Measurements from ENCODE around the genes HAPLN4 and GATAD2A.

- RAMPAGE, long total RNA, result no peak
- RRBS, 2 experiments, result no CpG with 5 or more reads among the region's 23 CpGs
CAGE:
- cytosol, long polyA minus RNA, result no peak
- cytosol, long polyA plus RNA, result no peak
- long polyA plus RNA, result no peak
- nucleolus, long total RNA, result no peak
- nucleus, long polyA plus RNA, result no peak
- nucleus, long total RNA, result no peak
These were observed 18.7 kb downstream of the UPF1 start for GRCh38 chr19:18850396-18850986.

DNA sequence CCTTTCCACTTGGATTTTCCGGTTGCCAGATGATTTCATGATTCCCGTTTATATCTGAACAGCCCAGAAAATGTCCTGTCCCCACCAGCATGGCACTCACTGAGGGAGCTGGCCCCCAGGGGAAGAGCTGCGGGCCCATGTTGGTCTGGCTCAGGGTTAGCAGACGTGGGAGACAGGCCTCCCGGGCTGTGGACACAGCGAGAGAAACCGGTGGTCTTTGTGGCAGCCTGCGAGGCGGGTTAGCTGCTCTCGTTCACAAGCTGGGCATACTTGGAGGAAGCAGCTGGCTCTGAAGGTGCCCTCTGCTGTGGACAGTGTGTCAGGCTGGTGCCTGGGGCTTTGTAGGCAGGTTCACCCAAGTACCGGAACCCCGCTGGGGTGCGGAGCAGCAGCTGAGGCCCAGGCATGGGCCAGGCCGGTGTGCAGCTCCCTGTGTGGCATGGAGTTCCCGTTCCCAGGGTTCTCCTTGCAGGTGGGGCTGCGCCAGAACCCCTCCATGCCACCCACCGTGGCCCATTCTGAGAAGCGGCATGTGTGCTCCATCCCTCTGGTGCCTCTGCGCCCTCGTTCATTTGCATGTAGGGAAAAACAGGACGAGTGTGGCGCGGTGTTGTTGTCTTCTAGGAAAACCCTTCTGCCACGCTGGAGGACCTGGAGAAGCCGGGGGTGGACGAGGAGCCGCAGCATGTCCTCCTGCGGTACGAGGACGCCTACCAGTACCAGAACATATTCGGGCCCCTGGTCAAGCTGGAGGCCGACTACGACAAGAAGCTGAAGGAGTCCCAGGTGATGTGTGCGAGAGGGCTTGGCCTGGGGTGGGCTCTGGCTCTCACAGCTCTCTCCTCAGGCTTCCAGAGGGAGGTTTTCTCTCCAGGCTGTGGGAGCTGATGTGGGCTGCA lies 20.0 kb downstream of the UPF1 start:
- RAMPAGE, long total RNA, result no peak
- RRBS, 2 experiments, result 97 to over 99% methylated on average over 4 of the region's 34 CpGs
CAGE:
- cytosol, long polyA minus RNA, result no peak
- cytosol, long polyA plus RNA, result no peak
- long polyA plus RNA, result no peak
- nucleolus, long total RNA, result no peak
- nucleus, long polyA plus RNA, result no peak
- nucleus, long total RNA, result no peak

DNA sequence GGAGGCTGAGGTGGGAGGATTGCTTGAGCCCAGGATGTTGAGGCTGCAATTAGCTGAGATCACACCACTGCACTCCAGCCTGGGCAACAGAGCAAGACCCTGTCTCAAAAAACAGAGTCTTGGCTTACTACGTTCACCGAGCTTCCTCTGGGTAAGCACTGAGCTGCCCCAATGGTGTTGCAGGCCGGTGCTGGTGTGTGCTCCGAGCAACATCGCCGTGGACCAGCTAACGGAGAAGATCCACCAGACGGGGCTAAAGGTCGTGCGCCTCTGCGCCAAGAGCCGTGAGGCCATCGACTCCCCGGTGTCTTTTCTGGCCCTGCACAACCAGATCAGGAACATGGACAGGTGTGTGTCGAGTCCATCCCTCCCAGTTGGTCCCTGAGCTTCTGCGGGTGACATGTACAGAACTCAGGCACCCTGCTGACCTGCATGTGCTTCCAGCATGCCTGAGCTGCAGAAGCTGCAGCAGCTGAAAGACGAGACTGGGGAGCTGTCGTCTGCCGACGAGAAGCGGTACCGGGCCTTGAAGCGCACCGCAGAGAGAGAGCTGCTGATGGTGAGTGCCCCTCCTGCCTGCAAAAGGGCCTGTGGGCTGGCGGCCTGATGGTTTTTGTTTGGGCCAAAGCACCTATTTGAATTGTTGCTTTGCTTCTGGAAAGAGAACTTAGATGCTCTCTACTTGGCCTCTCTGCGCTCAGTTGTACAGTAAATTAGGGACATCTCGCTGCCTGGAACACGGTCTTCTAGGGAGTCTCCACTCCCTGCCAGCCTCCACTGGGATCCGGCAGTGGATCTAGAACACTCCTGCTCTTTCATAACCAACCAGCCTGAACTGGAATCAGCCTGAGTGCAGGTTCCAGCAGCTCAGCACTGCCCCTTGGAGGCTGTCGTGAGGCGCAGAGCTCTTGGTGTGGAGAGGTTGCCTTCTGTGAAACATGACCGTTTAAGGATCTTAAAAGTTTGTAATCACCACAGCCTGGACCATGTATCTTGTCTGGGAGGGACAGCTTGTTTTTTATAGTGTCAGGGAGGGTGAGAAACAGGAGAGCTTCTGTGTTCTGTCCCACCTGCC lies 24.3 kb downstream of the UPF1 start:
- RAMPAGE, long total RNA, result no peak
- RRBS, 2 experiments, result 100% methylated on average over 4 of the region's 32 CpGs; no CpG with 5 or more reads in 1 of the 2 experiments
CAGE:
- cytosol, long polyA minus RNA, result no peak
- cytosol, long polyA plus RNA, result no peak
- long polyA plus RNA, result no peak
- nucleolus, long total RNA, result no peak
- nucleus, long polyA plus RNA, result no peak
- nucleus, long total RNA, result no peak

- RAMPAGE, long total RNA, result no peak
- RRBS, 2 experiments, result 53 to 95% methylated on average over 2 of the region's 14 CpGs
CAGE:
- cytosol, long polyA minus RNA, result no peak
- cytosol, long polyA plus RNA, result no peak
- long polyA plus RNA, result no peak
- nucleolus, long total RNA, result no peak
- nucleus, long polyA plus RNA, result no peak
- nucleus, long total RNA, result no peak
These were observed 9.6 kb upstream of the CERS1 start for GRCh38 chr19:18905519-18905909.

GRCh38 chr19:18966355-18966633 lies 25.3 kb upstream of the HOMER3 start:
- RAMPAGE, long total RNA, result no peak
- RRBS, 2 experiments, result no CpG with 5 or more reads among the region's 3 CpGs
CAGE:
- cytosol, long polyA minus RNA, result no peak
- cytosol, long polyA plus RNA, result no peak
- long polyA plus RNA, result no peak
- nucleolus, long total RNA, result no peak
- nucleus, long polyA plus RNA, result no peak
- nucleus, long total RNA, result no peak

DNA sequence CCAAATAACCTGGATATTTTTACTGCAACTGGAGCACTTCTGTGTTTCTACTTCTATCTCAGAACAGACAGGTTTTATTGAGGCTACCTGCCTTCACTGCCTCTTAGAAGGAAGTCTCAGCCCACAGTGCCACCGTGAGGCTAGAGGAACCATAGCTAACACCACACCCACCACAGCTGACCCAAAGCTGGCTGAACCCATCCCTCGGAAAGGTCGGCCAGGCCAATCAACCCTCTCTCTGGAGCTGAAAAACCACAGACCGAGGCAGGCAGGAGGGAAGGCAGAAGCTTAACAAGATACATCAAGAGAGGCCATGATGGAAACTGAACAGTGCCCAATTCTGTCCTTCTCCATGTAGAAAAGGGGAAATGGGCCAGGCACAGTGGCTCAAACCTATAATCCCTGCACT lies 6.7 kb downstream of the SUGP2 start:
- RAMPAGE, long total RNA, result no peak
- RRBS, 2 experiments, result no CpG with 5 or more reads among the region's 4 CpGs
CAGE:
- cytosol, long polyA minus RNA, result no peak
- cytosol, long polyA plus RNA, result no peak
- long polyA plus RNA, result no peak
- nucleolus, long total RNA, result no peak
- nucleus, long polyA plus RNA, result no peak
- nucleus, long total RNA, result no peak

- RAMPAGE, long total RNA, result no peak
- RRBS, 2 experiments, result no CpG with 5 or more reads among the region's 26 CpGs
CAGE:
- cytosol, long polyA minus RNA, result no peak
- cytosol, long polyA plus RNA, result no peak
- long polyA plus RNA, result no peak
- nucleolus, long total RNA, result no peak
- nucleus, long polyA plus RNA, result no peak
- nucleus, long total RNA, result no peak
These were observed 12.0 kb upstream of the SLC25A42 start for GRCh38 chr19:19051582-19052323.

GRCh38 chr19:19061198-19061961 lies 2.4 kb upstream of the SLC25A42 start:
- RAMPAGE, long total RNA, result no peak
- RRBS, 2 experiments, result no CpG with 5 or more reads among the region's 13 CpGs
CAGE:
- cytosol, long polyA minus RNA, result no peak
- cytosol, long polyA plus RNA, result no peak
- long polyA plus RNA, result no peak
- nucleolus, long total RNA, result no peak
- nucleus, long polyA plus RNA, result no peak
- nucleus, long total RNA, result no peak

- RAMPAGE, long total RNA, result no peak
- RRBS, 2 experiments, result 3 to 5% methylated on average over 5 of the region's 36 CpGs
CAGE:
- cytosol, long polyA minus RNA, result no peak
- cytosol, long polyA plus RNA, result no peak
- long polyA plus RNA, result no peak
- nucleolus, long total RNA, result no peak
- nucleus, long polyA plus RNA, result no peak
- nucleus, long total RNA, result no peak
These were observed 9.4 kb downstream of the MEF2B start for GRCh38 chr19:19160265-19161445.

DNA sequence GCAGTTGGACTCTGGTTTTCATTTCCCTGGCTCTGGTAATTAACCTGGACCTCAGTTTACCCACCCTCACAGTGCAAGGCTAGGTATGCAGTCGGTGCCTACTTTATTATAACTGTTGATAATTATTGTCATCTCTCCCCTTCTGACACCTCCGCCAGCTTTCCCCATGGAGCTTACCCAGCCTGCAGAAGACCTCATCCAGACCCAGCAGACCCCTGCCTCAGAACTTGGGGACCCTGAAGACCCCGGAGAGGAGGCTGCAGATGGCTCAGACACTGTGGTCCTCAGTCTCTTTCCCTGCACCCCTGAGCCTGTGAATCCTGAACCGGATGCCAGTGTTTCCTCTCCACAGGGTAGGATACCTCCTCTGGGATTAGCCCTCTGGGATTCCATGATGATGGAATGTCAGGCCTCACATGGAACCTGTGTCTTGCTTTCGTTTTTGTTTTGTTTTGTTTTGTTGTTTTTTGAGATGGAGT lies 1.8 kb downstream of the RFXANK start:
- RAMPAGE, long total RNA, result no peak
- RRBS, 2 experiments, result 91 to 96% methylated on average over 2 of the region's 5 CpGs
CAGE:
- cytosol, long polyA minus RNA, result no peak
- cytosol, long polyA plus RNA, result no peak
- long polyA plus RNA, result no peak
- nucleolus, long total RNA, result no peak
- nucleus, long polyA plus RNA, result no peak
- nucleus, long total RNA, result no peak

DNA sequence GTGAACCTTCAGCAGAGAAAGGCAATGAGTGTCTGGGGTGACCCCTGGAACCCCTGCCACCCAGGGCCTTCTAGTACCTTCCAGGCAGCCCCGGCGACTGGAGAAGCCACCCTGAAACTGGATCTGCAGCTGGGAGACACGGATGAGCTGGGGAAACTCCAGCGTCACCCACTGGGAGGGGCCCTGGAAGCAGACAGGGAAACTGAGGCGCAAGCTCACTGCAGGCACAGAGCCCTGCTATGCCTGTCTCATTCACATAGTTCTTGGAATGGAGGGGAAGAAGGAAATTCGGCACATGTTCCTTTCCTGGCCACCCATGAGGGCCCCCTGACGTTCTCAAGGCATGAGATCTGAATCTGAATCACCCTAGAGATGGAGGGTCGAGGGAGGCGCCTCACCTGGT lies 820 bp downstream of the NR2C2AP start:
- RAMPAGE, long total RNA, result no peak
- RRBS, 2 experiments, result no CpG with 5 or more reads among the region's 9 CpGs
CAGE:
- cytosol, long polyA minus RNA, result no peak
- cytosol, long polyA plus RNA, result no peak
- long polyA plus RNA, result no peak
- nucleolus, long total RNA, result no peak
- nucleus, long polyA plus RNA, result no peak
- nucleus, long total RNA, result no peak

GRCh38 chr19:19259583-19260155 lies 2.9 kb downstream of the HAPLN4 start:
- RAMPAGE, long total RNA, result no peak
- RRBS, 2 experiments, result no CpG with 5 or more reads among the region's 2 CpGs
CAGE:
- cytosol, long polyA minus RNA, result no peak
- cytosol, long polyA plus RNA, result no peak
- long polyA plus RNA, result no peak
- nucleolus, long total RNA, result no peak
- nucleus, long polyA plus RNA, result no peak
- nucleus, long total RNA, result no peak

DNA sequence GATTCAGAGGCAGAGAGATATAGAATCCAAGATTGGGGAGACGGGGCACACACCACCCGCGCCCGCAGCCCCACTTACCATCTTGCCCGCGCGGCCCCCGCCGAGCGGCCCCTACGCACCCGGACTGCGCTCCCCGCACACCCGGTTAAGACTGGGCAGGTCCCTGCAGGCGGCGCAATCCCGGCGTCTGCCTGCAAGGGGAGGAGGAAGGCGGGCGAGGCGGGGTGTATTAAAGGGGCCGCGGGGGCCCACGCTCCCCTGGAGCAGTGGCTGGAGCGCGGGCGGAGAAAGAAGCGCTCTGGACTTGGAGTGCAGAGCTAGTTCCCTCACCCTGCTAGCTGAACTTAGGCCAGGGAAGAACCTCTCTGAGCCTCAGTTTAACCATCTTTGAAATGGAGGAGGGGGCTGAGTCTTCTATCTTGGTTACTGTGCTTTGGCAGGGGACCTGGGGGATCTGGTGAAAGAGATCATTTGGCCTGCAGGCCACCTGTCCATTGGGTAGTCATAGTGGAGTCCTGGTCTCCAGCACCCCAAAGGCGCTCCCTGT lies at the start of gene HAPLN4:
Gene HAPLN4 (minus strand): TSS at position 153 of the 547 bp plus-strand sequence.
- RAMPAGE, long total RNA, result no peak
- RRBS, 2 experiments, result no CpG with 5 or more reads among the region's 30 CpGs
CAGE:
- cytosol, long polyA minus RNA, result no peak
- cytosol, long polyA plus RNA, result no peak
- long polyA plus RNA, result no peak
- nucleolus, long total RNA, result no peak
- nucleus, long polyA plus RNA, result no peak
- nucleus, long total RNA, result no peak

DNA sequence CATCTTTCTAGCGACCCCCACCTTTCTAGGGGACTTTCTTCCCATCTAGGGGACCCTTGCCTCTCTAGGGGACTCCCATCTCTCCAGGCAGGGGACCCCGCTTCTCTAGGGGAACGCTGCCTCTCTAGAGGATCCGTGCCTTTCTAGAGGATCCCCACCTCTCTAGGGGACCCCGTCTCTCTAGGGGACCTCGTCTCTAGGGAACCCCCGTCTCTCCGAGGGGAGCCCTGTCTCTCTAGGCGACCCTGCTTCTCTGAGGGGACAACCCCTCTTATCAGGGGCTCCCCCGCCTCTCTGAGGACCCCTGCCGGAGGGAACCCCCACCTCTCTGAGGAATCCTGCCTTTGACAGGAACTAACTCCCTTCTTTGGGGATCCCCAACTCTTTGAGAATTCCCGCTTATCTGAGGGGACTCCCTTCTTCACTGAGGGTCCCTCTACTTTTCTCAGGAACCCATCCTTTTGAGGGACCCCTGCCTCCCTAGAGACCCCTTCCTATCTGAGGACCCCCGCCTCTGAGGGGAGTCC lies 18.9 kb upstream of the GATAD2A start:
- RAMPAGE, long total RNA, result no peak
- RRBS, 2 experiments, result 0 to 6% methylated on average over 1 of the region's 13 CpGs
CAGE:
- cytosol, long polyA minus RNA, result no peak
- cytosol, long polyA plus RNA, result no peak
- long polyA plus RNA, result no peak
- nucleolus, long total RNA, result no peak
- nucleus, long polyA plus RNA, result no peak
- nucleus, long total RNA, result no peak

DNA sequence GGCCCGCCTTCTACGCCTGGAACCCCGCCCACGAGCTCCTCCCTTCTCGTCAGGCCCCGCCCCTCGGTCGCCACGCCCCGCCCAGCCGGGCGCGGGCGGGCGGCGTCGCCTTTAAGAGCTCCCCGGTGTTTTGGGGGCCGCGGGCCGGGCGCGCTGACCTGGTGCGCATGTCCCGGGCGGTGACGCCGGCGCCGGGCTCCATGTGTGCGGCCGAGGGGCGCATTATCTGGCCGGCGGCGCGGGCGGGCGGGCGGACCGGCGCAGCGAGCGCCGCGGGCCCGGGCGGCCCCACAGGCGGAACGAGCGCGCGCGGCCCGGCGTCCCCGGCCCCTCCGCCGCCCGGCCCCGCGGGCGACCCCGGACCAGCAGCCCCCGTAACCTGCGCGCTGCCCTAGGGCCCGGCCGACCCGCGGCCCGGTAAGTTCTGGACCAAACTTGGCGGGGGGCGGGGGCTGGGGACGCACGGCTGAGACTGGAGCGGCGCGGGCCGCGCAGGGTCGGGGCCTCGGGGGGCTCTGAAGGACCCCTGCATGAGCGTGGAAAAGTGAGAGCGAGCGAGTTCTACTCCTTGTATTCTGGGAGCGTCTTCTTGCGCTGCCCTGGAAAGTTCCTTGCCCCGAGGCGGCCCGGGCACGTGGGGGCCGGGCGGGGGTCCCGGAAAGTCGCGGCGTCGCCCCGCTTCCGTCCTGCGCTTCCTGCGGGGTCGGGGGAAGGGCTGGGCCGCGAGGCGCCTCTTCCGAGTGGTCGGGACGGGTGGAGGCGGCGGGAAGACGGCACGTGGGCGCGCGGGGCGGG lies at the start of gene GATAD2A:
Gene GATAD2A (plus strand): TSS at position 73 of the 795 bp plus-strand sequence.
- RAMPAGE, long total RNA, result no peak
- RRBS, 2 experiments, result 2% methylated on average over 25 to 32 of the region's 118 CpGs
CAGE:
- cytosol, long polyA minus RNA, result no peak
- cytosol, long polyA plus RNA, result start-site peak on the plus strand centred at position 136 of the sequence, 159 bp wide, 56 and 36 reads in 2 replicates
- long polyA plus RNA, result start-site peak on the plus strand centred at position 243 of the sequence, 340 bp wide, 33 and 11 reads in 2 replicates
- nucleolus, long total RNA, result no peak
- nucleus, long polyA plus RNA, result no peak
- nucleus, long total RNA, result no peak

- RAMPAGE, long total RNA, result no peak
- RRBS, 2 experiments, result no CpG with 5 or more reads among the region's 6 CpGs
CAGE:
- cytosol, long polyA minus RNA, result no peak
- cytosol, long polyA plus RNA, result no peak
- long polyA plus RNA, result no peak
- nucleolus, long total RNA, result no peak
- nucleus, long polyA plus RNA, result no peak
- nucleus, long total RNA, result no peak
These were observed 13.0 kb downstream of the GATAD2A start for GRCh38 chr19:19418526-19418874.

- RAMPAGE, long total RNA, result no peak
- RRBS, 2 experiments, result no CpG with 5 or more reads among the region's 15 CpGs
CAGE:
- cytosol, long polyA minus RNA, result no peak
- cytosol, long polyA plus RNA, result no peak
- long polyA plus RNA, result no peak
- nucleolus, long total RNA, result no peak
- nucleus, long polyA plus RNA, result no peak
- nucleus, long total RNA, result no peak
These were observed 22.2 kb downstream of the GATAD2A start for GRCh38 chr19:19427365-19428484.

DNA sequence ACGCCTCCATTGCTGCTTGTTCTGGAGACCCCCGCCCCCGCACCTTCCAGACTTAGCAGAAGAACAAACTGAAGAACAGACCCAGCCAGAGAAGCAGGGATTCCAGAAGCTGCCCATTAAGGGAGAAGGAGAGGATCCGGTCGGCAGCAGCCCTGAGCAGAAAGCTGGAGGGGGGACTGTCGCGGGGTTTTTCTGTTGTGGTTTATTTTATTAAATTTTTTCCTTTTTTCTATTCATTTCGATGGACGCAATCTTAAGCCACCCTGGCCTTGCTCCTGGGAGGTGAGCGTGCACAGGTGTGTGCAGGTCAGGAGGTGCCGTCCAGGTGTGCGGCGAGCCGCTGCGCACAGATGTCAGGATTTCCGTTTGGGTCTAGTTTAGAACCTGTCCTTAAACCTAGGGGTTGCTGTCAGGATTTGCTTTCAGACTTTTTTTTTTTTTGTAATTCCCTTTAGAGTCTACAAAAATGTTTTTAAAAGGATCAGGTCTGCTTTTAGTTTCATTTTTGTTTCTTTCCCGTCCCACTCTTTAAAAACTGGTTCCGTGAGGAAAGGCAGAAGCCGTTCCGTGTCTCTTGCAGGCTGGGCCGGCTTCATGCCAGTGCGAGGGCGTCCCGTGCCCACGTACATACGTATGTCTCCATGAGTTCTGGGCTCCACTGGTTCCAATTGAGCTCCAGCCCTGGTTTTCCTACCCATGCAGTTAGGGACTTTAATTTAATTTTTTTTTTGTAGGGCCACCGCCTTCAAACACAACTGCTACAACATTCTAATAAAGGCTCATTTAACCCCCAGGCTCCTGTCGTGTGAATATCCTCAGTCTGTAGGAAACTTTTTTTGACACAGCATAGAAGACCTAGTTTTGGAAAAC lies 8.9 kb downstream of the TSSK6 start:
- RAMPAGE, long total RNA, result no peak
- RRBS, 2 experiments, result no CpG with 5 or more reads among the region's 28 CpGs
CAGE:
- cytosol, long polyA minus RNA, result no peak
- cytosol, long polyA plus RNA, result no peak
- long polyA plus RNA, result no peak
- nucleolus, long total RNA, result no peak
- nucleus, long polyA plus RNA, result no peak
- nucleus, long total RNA, result no peak

DNA sequence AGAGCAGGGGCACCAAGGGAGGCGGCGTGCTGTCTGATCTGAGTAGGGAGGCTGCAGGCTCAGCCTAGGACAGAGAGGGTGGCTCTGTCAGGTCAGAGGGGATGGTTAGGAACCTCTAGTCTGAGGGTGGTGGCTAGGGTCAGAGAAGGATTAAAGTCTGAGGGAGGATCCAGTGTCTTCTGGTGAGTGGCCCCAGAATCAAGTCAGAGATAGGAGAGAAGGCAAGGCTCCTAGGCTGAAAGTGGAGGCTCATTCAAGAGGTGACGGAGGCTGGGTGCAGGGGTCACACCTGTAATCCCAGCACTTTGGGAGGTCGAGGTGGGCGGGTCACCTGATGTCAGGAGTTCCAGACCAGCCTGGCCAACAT lies 1.9 kb upstream of the CILP2 start:
- RAMPAGE, long total RNA, result no peak
- RRBS, 2 experiments, result no CpG with 5 or more reads among the region's 5 CpGs
CAGE:
- cytosol, long polyA minus RNA, result no peak
- cytosol, long polyA plus RNA, result no peak
- long polyA plus RNA, result no peak
- nucleolus, long total RNA, result no peak
- nucleus, long polyA plus RNA, result no peak
- nucleus, long total RNA, result no peak

DNA sequence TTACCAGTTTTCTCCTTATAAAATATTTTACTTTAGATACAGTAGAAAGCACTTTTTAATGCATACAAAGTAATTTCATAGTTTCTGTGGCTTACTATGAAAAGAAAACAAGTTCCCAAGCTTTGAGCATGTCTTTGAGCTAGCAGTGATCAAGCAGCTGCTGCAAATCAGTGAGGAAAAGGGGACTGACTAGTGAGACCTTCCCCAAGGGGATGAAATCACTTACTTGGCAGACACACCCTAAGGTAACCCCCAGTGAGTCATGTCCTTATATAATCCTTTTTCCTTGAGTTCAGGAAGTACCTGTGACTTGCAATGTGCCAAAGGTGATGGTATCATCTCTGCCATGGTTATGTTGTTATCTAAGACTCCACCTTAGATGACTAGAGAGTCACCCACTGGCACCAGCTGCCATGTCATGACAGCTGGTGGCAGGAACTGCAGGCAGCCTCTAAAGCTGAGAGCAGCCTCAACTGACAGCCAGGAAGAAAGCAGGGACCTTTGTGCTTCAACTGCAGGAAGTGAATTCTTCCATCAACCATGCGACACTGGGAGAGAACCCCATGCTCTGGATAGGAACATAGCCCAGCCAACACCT lies 12.5 kb downstream of the PBX4 start:
- RAMPAGE, long total RNA, result no peak
- RRBS, 2 experiments, result no CpG with 5 or more reads among the region's 1 CpG
CAGE:
- cytosol, long polyA minus RNA, result no peak
- cytosol, long polyA plus RNA, result no peak
- long polyA plus RNA, result no peak
- nucleolus, long total RNA, result no peak
- nucleus, long polyA plus RNA, result no peak
- nucleus, long total RNA, result no peak